Pulmonary lymph node (tissue), 1 donor: Measurements from ENCODE around the genes TRMO and STX17.

- PRO-cap, result no peak
These were observed 17.4 kb upstream of the XPA start for GRCh38 chr9:97714639-97714885.

GRCh38 chr9:97904697-97905146 is 17.6 kb downstream of the TRMO start:
- PRO-cap, result bidirectional peak, plus-strand start at chr9:97904897, minus-strand start at chr9:97904825

GRCh38 chr9:97905232-97905568 is 17.1 kb downstream of the TRMO start:
- PRO-cap, result unidirectional peak, plus-strand start at chr9:97905434

- PRO-cap, result no peak
These were observed 12.1 kb downstream of the TRMO start for GRCh38 chr9:97910133-97910718.

GRCh38 chr9:97921881-97922829 is at the start of gene TRMO:
Gene TRMO (minus strand): TSS chr9:97922500.
- PRO-cap, result bidirectional peak, plus-strand start at chr9:97922285, minus-strand start at chr9:97922181; bidirectional peak, plus-strand start at chr9:97922583, minus-strand start at chr9:97922529

GRCh38 chr9:98037447-98037817 is 19.1 kb upstream of the NANS start:
- PRO-cap, result no peak

DNA sequence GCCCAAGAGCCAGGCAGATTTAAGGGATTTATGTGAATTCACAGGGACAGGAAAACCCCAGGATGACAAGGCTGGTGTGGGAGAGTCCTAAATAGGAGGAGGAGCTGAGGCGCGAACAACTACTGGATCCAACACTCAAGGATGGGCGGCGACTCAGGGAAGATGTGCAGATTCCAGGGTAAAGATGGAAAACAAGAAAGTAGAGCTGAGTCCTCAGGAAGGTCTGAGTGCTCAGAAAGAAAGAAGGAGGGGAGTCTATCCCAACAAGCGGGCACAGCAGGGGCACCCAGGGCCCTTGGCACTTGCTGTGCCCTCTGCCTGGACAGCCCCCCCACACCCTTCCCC is 26.9 kb downstream of the TRIM14 start:
- PRO-cap, result unidirectional peak, plus-strand start at position 138 of the sequence

DNA sequence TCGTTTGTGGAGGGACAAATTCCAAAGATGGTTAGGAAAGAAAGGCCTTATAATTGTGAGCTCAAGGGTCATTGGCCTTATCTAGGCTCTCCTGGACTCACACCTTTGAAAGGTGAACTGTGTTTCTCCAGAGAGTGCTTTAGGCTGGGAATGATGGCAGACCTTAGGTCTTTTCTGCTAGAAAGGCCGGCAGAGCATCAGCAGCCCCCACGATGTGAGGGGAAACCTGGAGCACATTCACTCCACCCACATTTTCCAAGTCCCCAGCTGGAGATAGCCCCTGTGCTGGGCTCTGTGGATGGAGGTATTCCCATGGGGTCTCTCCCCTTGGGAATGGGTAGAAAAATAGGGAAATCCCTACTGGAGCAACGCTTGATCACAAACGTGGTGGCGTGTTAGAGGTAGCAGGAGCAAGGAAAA is 15.4 kb downstream of the CORO2A start:
- PRO-cap, result no peak

- PRO-cap, result no peak
These were observed 320 bp downstream of the TBC1D2 start for GRCh38 chr9:98255127-98255530.

GRCh38 chr9:98790059-98790813 is 6.1 kb downstream of the ANKS6 start:
- PRO-cap, result no peak

DNA sequence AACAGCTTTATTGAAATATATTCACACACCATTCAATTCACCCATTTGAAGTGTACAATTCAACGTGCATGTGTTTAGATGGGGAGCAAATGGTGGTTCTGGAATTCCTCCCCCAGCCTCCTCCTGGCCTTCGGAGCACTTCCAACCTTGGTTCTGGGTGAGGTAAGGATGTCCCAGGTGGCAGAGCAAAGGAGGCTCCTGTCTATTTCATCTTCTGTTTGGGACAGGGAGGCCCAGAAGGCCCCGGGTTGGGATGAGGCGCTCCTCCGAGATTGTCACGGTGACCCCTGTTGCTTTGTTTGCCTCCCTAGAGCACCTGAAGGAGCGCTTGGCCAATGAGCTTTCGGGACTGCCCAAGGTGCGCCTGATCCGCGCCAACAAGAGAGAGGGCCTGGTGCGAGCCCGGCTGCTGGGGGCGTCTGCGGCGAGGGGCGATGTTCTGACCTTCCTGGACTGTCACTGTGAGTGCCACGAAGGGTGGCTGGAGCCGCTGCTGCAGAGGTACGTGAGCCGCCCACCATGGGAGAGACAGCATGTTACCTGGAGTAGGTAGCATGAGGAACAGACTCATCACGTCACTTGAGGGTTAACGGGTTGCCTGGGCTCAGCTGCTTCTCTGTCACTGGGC is 19.1 kb downstream of the GALNT12 start:
- PRO-cap, result no peak

GRCh38 chr9:98940410-98940667 is 3.4 kb upstream of the COL15A1 start:
- PRO-cap, result no peak

DNA sequence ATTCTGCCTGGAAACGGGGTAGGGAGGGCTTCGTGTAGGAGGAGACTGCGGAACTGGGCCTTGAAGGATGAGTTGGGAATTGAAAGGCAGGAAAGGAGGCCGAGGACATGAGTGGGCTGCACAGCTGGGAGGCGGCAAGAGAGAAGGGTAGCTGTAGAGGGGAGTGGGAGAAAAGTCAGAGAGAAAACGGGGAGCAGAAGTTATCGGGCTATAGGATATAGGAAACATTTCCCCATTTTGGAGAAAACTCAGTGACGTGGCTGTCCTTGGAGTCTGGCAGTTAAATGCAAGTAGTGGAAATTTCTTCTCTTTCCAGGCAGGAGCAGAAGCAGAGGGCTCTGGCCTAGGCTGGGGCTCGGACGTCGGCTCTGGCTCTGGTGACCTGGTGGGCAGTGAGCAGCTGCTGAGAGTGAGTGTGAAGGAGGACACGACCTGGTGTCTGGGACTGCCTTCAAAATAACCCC is 79.4 kb downstream of the COL15A1 start:
- PRO-cap, result no peak

- PRO-cap, result no peak
These were observed 65.3 kb upstream of the TGFBR1 start for GRCh38 chr9:99039529-99040170.

DNA sequence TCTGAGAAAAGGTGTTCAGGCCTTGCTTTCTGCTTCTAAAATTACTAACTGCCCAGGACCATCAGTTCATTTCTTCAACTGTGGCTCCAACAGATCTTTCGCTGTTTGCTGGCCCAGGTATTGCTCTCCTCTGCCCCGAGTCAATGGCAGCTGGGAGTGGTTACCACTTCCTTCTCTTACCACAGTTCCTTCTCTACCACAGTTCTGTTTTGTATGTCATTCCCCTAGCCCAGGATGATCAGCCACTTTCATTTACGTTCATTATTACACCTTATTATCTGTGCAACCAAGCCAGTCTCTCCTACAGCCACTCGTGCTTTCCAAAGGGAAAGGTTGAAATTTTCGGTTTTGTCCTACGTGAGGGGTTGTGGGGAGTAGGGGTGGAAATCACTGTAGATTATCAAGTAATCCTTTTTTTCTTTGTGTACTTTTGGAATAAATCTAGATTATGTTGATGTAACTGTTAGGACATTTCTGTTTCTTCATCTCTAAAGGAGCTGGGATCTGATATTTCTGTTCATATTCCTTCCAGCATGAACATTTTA is 14.2 kb downstream of the TGFBR1 start:
- PRO-cap, result unidirectional peak, minus-strand start at position 145 of the sequence

- PRO-cap, result unidirectional peak, plus-strand start at chr9:99181879
These were observed 40.0 kb downstream of the ALG2 start for GRCh38 chr9:99181675-99182202.

DNA sequence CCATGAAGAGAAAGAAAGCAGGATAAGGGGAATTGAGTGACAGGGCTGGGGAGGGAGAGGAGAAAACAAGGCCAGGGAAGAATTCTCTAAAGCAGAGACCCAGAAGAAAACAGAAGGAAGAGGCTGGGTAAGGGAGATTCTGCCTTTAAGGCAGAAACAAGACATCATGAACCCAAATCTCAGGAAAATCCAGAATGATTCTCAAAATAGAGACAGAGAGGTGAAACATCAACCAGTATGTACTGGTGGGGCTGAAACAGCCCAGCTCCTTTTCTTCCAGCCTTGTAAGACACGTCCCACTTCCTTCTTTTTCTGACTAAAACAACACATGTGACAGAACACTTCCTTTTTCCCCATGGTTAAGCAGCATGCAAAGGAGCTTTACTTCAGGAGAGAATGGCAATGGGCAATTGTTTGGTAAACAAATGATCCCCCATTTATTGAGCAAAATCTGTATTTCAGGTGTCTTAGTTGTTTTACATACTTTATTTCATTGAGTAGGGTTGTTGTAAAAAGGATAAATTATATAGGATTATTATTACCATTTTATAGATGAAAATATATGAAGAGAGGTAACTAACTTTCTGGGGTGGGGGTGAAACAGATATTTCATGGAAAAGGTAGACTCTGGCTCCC is 230.8 kb upstream of the NR4A3 start:
- PRO-cap, result bidirectional peak, plus-strand start at position 373 of the sequence, minus-strand start at position 284 of the sequence

DNA sequence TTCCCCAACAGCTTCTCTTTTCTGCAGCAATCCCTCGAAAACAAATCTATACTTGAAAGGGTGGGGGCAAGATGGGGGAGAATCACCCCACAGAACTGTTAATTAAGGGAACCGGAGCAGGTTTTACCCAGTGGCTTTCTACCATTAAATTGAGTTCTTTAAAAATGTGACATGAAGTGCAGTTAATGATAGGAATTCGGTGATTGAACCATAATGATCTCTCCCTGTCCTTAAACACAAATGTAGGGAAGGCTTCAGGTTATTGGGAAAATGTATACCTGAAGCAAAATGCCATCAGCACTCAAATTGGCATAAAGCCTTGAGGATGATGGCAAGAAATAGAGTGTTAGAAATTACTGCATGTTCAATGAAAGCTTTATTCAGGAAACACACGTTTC is 9.2 kb downstream of the NR4A3 start:
- PRO-cap, result no peak

DNA sequence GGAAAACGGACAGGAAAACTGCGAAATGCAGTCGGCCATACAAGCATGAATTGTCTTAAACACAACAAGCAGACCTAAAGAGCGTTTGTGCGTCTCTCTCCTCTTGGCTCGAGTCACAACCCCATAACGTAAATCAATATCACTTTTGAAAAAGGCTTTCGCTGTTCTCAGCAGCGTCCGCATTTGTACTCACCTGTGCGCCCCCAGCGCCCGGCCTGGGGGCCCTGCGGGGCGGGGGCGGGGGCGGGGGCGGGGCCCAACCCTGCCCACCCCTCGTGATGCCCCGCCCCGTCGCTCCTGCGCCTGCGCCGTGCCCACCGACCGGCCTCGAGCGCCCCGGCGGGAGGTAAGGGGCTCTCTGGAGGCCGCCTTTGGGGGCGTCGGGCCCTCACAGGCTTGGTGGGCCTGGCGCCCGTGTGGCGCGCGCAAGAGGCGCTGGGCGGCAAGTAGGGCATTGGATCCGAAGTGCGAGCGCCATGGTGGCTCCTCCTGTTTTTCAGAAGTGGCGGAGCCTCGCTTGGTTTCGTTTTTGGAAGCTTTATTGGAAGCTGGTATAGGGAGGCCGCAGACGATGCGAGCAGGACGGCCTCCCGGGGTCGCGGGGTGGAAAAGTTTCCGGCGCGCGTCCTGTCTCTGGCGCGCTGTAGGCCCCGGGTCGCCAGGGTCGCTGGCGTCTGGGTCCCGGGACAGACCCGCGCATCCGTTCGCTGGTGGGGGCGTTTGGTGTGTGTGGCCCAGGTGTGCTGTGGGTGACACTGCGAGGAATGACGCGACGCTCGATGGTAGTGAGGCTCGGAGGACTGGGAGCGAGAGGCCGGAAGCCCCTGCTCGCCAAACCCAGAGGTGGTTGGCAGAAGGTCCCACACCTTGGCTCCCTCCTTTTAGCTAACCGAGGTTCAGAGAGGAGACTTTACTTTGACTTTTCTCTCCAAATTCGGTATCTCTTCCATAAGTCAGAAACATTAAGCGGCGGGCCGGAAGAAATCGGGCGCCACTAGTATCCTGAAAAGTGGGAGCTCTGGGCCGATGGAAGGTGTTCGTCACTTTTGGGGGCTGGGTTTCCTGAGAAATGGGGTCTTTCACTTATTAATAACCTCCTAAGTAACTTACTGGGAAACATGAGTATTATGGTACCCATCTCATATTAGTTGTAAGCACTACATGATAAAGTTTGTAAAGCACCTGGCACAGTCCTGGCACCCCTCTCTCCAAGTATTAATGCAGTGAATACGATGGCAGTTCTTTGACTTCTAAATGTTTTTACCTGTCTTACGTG is at the start of gene STX17:
STX17 (plus strand) TSS at position 294 of the 1,276 bp plus-strand sequence.
- PRO-cap, result bidirectional peak, plus-strand start at position 567 of the sequence, minus-strand start at position 226 of the sequence; bidirectional peak, plus-strand start at position 752 of the sequence, minus-strand start at position 722 of the sequence

DNA sequence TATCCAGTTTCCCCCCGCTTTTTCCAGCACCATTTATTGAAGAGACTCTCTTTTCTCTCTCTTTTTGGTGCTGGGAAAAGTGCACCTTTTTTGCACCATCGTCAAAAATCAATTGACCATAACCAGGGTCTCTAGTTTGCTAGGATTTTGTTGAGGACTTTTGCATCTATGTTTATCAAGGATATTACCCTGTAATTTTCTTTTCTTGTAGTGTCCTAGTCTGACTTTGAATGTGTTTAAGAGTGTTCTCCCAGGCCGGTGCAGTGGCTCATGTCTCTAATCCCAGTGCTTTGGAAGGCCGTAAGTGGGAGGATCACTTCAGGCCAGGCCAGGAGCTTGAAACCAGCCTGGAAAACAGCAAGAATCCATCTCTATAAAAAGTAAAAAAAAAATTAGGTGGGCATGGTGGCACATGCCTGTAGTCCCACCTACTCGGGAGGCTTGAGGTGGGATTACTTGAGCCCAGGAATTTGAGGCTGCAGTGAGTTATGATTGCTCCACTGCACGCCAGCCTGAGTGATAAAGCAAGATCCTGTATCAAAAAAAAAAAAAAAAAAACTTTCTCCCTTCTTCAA is 93.5 kb downstream of the STX17 start:
- PRO-cap, result no peak